ENCODE data around the gene FNDC5.

DNA sequence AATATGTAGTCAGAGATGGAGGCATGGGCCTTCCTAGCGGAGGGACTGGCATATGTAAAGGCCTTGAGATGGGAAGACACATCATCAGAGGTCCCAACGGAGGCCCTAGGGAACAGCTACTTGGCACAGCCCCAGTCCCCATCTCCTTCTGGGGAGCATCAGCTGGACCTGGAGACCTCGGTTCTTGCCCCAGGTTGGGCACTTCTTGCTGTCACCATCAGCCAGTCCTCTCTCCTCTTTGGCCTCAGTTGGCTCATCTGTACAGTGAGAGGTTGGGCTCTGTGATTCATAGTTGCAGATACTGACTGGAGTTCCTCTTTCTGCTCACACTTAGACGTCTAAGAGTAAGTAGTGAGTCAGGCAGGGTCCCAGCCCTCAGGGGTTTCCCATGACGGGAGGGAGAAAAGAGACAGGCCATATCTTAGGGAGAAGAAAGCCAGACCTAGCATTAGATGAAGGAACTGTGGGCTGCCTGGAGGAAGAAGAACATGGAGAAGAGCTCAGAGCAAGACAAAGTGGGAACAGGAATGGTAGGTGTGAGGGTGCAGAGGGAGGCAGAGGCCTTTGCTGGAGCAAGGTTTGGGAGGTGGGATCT is 3.5 kb upstream of the MARCKSL1 start:
- PRO-cap = no peak
- RAMPAGE, long total RNA, 2 experiments = no peak in any of the 2 experiments

DNA sequence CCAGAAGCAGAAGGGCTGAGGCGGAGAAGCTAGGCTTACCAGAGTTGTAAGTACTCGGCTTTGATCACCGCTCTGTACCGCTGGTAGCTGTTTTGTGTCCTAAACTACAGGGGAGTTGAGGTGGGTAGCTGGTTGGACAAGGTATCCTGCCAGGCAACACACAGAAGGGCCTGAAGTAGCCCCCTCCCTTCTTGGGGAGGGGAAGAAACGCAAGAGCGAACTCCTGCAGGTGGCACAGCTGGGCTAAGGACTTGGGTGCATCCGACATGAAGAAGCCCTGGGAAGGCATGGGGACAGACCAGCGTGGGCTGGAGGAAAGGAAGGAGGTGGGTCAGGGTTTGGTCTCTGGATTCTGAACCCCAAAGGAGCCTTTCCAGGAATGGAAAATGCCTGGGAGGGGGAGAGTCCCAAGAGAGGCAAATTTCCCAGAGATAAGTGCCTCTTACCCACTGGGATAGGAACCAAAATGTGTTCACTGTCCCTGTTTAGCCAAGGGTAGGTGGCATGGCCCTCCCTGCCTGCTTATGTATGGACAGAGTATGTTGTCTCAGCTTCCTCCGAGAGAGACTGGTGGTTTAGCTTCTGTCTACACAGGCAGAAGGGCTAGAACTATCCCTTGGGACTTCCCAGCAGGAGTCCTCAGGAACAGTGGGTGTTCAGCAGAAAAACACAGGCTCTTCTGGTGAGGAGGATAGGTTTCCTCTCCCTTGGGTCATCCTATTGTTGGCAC is 3.5 kb downstream of the TSSK3 start:
- PRO-cap = no peak
- RAMPAGE, long total RNA, 2 experiments = no peak in any of the 2 experiments

GRCh38 chr1:32733526-32734294 is 7.9 kb upstream of the KIAA1522 start:
- PRO-cap = no peak
- RAMPAGE, long total RNA, 2 experiments = no peak in any of the 2 experiments

DNA sequence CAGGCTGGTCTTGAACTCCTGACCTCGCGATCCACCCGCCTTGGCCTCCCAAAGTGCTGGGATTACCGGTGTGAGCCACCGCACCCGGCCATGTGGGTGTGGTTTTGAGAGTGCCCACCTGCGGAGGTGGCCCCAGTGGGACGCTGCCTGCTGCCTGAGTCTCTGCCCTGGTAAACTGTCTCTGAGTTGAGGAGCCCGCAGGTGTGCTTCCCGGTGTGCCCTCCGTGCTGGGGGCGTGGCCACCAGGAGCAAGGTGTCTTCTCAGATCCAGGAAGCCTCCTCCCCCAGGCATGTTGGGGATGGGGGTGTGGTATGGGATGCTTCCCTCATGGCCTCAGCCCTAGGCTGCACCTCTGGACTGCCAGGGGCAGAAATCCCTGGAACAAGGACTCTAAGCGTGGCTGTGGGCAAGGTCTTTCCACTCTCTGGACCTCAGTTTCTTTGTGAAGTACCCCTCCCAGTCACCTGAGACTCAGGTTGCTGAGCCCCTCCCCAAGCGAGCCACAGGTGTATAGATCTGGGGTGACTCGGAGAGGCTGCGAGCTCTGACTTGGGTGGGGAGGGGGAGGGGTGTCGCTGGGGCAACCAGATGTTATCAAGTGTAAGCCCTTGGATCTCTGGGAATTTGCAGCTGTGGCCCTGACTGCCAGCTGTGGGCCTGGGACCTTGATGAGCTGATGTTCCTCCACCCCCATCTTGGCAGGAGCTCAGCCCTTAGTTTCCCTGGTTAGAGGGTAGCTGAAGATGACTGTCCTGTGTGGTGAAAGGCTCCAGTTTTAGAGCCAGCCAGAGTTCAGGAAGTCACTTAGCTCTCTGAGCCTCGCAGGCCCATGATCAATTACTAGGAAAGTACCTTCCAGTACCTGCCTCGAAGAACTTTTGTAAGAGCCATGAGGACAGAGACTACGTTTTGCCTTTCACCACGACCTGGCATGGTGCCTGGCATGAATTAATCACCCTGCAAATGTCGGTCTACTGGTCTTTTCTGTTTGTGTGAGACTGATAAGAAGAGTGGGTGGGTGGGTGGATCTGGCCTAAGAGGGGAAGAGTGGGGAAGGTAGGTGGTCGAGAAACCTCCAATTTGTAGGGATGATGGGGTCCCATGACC is 19.5 kb downstream of the KIAA1522 start:
- PRO-cap = no peak
- RAMPAGE, long total RNA, 2 experiments = no peak in any of the 2 experiments

DNA sequence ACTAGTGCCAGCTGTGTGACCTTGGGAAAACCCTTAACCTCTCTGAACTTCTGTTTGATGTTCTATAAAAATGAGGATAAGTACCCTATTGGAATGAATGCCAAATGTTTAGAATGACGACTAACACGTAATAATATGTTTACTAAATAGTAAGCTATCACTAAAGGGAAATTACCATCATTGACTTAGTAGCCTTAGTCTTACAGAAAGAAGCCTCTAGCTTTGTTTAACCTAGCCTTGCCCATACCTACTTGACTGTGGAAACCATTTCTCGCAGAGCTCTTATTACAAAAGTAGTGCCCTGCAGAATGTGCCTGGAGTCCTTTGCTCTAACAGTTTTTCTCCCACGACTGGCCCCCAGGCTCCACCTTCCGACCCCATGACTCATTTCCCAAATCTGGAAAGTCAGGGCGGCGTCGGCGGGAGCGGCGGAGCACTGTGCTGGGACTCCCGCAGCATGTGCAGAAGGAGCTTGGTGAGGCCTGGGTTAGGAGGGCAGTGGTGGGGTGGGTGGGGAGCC is 27.7 kb downstream of the KIAA1522 start:
- PRO-cap = no peak
- RAMPAGE, long total RNA, 2 experiments = no peak in any of the 2 experiments

DNA sequence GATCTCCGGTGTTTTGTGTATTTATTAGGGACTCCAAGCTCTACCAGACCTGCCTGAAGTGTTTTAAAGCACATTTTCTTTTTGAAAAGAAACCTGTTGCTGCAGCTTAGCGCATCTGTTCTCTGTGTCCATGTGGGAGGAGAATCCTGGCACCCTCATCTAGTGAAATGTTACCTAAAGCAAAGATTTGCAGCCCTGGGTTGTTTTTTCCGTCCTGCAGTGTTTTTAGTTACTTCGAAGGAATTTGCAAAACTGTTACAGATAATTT is 978 bp downstream of the S100PBP start:
- PRO-cap = no peak
- RAMPAGE, long total RNA, 2 experiments = no peak in any of the 2 experiments

DNA sequence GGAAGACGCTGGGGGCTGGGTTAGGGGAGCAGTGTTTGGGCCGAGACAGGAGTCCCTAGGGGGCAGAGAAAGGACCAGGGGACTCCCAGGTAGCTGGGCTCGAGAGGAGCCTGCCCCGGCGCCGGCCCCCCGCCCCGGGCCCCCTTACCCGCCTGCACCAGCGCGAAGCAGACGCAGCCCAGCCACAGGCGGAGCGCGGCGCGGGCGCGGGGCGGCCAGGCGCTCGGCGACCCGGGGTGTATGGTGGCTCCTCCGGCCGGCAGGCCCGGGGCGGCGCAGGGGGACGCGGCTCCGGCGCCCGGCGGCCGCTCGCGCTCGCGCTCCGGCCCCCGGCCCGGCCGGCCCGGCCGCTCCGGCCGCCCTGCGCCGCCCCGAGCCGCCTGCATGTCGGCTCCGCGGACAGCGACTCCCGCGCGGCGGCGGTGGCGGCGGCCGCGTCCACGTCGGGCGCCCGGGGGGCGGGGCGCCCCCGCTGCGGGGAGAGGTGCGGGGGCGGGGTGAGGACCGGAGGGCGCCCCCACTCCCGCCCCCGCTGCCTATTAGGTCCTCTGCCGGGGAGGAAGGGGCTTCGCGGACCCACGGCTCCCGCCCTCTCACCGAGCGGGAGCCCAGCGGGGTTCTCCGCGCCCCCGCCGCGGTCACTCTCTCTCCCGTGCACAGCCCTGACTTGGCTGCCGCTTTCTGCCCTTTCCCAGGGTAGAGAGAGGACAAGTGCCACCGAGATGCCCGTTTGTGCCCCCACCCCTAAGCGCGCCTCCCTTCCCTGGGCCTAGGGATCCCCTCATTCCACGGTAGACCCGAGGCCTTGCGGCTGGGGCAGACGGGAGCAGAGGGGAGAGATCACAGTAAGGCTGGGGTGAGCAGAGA is at the start of gene FNDC5:
Gene FNDC5, minus strand, starts transcription at position 408 of the 867 bp plus-strand sequence.
- PRO-cap = unidirectional peak, plus-strand start at position 185 of the sequence; unidirectional peak, minus-strand start at position 408 of the sequence
- RAMPAGE, long total RNA, 2 experiments = no peak in any of the 2 experiments

DNA sequence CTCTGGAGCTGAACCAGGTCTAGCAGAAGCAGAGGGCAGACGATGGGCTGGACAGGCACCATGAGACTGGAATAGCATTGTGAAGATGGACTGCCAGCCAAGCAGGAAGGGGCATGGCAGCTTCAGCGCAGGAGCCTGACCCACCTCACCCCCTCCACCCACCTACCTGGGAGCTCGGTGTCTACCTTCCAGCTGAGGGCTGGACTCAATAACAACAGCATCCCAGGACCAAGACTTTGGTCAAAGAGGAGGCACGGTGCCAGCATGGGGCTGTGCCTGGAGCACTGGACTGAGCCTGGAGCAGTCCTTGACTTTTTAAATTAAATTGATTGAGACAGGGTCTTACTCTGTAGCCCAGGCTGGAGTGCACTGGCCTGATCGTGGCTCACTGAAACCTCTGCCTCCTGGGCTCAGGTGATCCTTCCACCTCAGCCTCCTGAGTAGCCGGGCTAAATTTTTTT is 1.2 kb downstream of the TMEM54 start:
- PRO-cap = no peak
- RAMPAGE, long total RNA, 2 experiments = no peak in any of the 2 experiments

DNA sequence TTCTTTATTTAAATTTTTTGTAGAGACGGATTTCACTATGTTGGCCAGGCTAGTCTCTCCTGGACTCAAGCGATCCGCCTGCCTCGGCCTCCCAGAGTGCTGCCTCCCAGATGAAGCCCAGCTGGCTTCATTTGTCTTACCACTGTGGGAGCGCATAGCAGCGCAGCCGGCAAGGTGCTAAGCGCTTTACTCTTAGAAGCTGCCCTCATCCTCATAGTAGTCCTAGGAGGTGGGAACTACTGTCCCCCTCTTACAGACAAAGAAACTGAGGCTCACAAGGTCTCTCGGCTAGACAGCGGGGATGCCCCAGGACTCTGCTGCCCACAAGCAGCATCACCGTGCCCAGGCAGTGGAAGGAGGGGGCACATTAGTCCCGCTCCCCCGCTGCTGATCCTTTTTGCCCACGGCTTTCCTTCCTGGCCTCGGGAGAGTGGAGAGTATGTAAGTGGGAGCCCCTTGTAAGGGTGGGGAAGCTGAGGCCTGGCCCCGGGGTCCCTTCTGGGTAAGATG is 746 bp downstream of the TMEM54 start:
- PRO-cap = no peak
- RAMPAGE, long total RNA, 2 experiments = no peak in any of the 2 experiments

DNA sequence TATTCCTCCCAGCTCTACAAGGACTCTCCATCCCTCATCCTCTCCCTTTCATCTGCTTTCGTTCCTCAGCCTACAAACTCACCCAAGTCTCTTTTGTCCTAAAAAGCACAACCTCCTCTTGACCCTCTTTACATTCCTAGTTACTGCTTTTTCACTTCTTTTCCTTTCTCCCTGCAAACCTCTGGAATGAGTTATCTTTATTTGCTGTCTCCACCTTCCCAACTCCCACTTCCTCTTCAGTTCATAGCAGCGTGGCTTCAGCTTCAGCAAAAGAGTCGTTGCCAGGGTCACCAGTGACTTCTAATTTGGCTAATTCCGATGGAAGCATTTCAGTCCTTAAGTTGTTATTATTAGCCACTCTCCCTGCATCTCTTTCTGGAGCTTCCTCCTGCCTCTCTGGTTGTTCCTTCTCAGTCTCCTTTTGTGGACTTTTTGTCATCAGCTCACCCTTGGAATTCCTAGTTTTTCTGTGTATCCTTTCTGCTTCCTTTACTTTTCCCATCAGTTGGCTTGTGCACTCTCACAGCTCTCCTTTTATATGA is 6.3 kb upstream of the TMEM54 start:
- PRO-cap = no peak
- RAMPAGE, long total RNA, 2 experiments = no peak in any of the 2 experiments

- PRO-cap = bidirectional peak, plus-strand start at chr1:32925947, minus-strand start at chr1:32925944
- RAMPAGE, long total RNA, 2 experiments = no peak in any of the 2 experiments
Observed at GRCh38 chr1:32925796-32926142, 24.6 kb upstream of the TMEM54 start.

DNA sequence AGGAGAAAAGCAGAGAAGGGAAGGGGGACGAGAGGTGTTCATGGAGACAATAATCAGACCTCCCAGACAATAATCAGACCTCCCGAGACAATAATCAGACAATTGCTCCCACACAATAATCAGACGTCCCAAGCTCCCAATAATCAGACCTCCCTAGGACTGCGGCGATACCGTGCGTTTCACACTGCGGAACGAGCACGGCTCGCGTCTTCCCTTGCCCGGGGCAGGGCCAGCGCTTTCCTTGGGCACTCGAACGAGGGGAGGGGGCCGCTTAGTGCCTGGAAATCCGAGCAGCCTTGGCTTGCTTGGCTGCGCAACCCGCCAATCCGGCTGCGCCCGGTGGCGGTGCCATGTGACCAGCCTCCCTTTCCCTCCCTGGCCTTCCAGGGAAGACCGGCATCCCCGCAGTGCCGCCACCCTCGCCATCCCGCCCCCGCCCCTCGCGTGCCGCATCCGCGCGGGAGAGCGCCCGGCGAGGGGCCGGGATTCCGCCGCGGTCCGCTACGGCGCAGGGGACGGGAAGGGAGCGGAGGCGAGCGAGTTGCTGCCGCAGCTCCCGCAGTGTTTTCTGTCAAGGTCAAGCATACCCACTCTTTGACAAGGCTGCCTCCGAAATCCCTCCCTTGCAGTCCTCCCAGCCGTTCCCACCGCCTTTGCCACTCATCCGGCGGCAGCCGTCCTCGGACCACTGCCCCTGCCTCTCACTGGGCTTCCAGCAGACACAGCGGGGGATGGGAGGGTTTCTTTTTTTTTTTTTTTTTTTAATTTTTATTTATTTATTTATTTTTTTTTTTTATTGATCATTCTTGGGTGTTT is 8.3 kb upstream of the RNF19B start:
- PRO-cap = bidirectional peak, plus-strand start at position 452 of the sequence, minus-strand start at position 255 of the sequence; unidirectional peak, minus-strand start at position 570 of the sequence
- RAMPAGE, long total RNA, 2 experiments = no peak in any of the 2 experiments

- PRO-cap = no peak
- RAMPAGE, long total RNA, 2 experiments = no peak in any of the 2 experiments
Observed at GRCh38 chr1:33000651-33001123, 36.0 kb downstream of the AK2 start.

DNA sequence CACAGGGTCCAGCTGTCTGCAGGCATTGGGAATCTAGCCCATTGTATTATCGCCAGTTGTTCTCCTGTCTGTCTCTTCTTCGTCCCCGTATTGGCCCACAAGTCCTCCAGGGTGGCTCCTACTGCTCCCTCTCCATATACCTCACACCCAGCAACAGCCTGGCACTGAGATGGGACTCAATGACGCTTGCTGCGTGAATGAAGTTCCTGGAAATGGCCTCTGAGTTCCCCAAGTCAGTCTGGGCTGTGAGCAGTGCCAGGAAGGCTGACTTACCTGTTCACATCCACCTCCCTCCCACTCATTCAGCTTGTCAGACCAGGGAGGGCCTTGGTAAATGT is 14.4 kb downstream of the TRIM62 start:
- PRO-cap = no peak
- RAMPAGE, long total RNA, 2 experiments = no peak in any of the 2 experiments

- PRO-cap = no peak
- RAMPAGE, long total RNA, 2 experiments = no peak in any of the 2 experiments
Observed at GRCh38 chr1:33181177-33181825, 542 bp downstream of the TRIM62 start.

DNA sequence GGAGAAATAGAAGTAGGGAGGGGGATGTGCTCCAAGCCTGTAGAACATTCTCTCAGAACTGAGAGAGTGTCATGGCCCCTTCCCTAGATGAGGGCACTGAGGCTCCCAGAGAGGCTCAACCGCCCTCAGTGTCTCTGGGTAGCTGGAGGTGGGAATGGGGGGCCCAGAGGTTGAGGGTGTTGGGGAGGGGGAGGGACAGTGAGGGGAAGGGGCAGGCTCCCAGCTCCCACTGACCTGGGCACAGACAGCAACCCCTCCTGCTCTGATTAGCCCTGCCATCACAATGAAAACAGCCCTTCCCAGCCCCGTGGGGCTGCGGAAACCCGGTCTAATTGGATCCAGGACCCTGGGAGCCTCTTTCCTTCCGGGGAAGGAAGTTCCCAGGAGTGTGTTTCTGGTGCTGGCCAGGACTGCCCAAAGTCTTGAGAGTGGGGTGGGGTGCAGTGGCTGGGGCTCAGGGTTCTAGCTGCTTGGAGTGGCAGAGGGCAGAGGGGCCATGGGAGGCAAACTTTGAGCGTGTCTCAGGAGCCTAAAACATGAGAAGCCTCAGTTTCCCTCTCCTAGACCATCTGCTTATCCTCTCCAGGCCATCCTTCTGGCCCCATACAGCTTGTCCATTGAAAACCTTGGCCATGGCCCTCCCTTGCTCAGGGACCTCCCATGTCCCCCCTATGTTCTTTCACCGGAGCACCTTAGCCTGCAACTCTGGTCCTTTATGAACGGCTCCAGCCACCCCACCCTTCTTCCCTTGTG is 9.0 kb downstream of the ZNF362 start:
- PRO-cap = no peak
- RAMPAGE, long total RNA, 2 experiments = no peak in any of the 2 experiments

DNA sequence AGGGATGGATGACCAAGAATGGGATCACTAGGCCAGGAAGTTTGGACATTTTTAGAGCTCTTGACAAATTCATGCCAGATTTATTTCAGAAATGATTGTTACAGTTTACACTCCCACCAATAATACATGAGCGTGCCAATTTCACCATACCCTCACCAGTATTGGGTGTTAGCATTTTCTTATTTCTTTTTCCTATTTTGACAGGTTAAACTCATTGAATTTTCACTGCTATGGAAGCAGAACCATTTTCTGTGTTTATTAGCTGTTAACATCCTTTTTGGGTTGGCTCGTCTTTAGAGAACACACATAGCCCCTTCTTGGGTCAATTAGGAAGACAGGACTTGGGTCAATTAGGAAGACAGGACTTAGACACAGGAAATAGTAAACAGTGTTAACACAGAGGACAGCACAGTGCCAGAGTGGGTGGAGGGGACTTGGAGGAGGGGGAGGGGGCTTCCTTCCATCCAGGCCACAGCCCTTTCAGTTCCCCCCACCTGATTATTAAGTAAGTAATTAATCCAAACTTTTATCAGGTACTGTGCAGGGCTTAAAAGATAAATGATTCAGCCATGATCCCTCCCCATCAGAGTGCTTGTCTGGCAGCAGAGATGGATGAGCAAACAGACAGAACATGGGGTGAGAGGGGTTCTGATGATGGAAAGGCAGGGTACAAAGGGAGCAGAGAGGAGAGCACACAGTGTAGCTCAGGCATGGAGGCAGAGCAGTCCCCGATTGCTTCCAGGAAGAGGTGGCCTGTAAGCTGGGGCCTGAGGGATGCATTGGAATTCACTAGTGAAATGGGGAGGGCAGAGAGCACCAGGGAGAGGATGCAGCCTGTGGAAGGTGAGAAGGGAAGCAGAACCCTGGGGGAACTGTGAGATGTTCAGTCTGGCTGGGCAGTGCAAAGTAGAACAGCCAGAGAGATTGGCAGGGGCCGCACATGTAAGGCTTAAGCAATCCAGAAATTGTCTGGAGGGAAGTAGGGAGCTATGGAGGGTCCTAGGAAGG is 11.9 kb downstream of the ZNF362 start:
- PRO-cap = no peak
- RAMPAGE, long total RNA, 2 experiments = no peak in any of the 2 experiments

- PRO-cap = no peak
- RAMPAGE, long total RNA, 2 experiments = no peak in any of the 2 experiments
Observed at GRCh38 chr1:33276187-33276765, 20.0 kb downstream of the ZNF362 start.

GRCh38 chr1:33306419-33307027 is 14.4 kb downstream of the A3GALT2 start:
- PRO-cap = no peak
- RAMPAGE, long total RNA, 2 experiments = no peak in any of the 2 experiments

DNA sequence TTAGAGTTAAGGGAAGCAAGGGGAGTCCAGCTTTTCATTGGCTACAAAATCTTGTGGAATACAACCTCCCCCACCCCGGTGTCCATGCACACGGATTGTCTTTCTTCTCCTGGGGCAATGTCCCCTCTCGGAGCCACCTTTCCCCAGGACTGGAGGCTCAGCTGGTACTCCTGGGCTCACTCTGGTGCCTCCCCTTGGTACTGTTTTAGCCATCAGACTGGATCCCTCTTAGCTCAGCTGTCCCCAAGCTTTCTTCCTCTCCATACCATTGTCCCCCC is 165 bp downstream of the A3GALT2 start:
- PRO-cap = no peak
- RAMPAGE, long total RNA, 2 experiments = no peak in any of the 2 experiments

Measured in right atrium auricular region (tissue), 2 donors.